Fibroblast of the aortic adventitia (primary cell): Measurements from ENCODE around the genes C7orf31 and HOXA10.

GRCh38 chr7:25030939-25031404 is 51.0 kb upstream of the OSBPL3 start:
- CAGE, long polyA plus RNA = no peak

- CAGE, long polyA plus RNA = no peak
Observed at GRCh38 chr7:25179516-25180868, at the start of gene C7orf31. C7orf31 (minus strand) TSS chr7:25180354.

- CAGE, long polyA plus RNA = no peak
Observed at GRCh38 chr7:25602948-25603874, 374.9 kb upstream of the NPVF start.

DNA sequence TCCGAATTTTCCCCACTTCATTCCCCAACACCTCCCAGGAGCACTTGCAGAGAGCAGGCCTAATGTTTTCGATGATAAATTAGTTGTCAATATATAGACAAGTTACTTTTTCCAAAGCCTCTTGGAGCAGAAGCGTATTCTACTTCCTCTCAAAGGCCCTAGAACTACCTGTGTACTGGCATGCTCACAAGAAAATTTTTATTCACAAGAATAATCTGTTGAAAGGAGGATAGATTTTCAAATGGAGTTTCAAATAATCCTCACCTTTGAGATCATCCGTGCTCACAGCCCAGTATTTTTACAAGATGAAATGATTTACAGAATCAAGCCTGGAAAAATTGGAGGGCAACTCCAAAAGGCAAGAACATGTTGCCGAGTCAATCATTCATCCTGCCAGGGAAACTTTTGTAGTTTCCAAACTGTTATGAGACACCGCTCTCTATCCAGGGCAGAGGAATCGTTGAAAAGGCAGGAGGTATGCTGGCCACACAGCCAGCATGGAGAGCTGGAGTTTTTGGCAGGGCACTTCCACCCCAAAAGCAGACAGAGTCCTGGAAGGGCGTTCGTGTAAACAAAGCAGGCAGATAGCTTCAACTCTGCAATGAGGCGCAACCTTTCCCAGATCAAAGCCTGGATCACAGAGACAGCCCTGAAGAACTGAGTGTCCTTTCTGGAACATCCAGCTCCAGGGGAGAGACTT is 434.3 kb upstream of the NPVF start:
- CAGE, long polyA plus RNA = no peak

GRCh38 chr7:25750528-25751316 is 401.3 kb upstream of the NFE2L3 start:
- CAGE, long polyA plus RNA = no peak

DNA sequence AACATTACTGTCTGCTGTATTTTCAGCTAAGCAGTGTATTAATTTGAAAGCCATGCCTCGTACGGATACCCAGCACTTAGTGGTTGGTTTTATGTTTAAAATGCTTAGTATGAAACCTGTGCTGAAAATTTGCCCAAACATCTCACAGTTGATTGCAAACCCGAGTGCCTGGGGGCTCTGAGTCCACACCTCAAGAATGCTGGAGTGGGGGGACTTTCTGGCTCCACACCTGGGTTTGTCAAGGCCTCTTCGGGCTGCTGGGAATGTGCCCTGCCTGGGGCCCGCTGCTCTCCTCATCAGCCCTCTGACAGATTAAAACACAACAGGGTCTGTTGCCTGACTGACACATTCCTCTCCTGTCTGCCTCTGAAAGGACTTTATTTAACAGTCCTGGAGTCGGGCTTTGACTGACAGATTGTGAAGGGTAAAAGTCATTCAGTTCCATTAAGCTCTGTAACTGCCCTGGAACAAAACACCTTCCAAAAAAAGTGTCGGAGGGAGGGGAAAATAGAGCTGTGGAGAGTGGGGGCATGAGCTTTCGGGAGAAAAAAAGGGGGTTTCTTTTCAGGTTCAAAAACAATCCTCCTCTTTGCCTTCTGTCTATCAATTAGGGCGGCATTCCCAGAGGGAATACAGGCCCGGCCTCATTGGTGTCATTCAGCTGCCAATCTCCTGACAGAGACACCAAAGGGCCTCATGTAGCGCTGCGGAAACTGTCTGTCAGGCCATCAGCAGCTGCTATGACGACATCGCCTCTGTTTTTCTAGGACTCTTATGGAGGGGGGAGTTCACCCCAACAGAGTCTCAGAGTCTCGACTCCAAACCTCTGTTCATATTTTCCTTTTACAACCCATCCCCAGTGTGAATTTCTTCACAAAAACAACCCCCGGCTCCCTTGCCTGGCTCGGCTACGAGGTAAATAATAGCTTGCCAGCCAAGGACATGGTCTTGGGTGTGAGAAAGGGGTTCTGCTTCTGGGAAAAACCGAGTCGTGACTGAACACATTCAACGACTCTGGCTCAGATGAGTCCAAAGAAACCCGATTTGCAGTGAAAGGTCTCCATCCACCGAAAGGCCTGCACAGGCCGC is 398.8 kb upstream of the NFE2L3 start:
- CAGE, long polyA plus RNA = no peak

GRCh38 chr7:25856007-25856340 is 296.0 kb upstream of the NFE2L3 start:
- CAGE, long polyA plus RNA = no peak

- CAGE, long polyA plus RNA = no peak
Observed at GRCh38 chr7:25897504-25897788, 254.6 kb upstream of the NFE2L3 start.

DNA sequence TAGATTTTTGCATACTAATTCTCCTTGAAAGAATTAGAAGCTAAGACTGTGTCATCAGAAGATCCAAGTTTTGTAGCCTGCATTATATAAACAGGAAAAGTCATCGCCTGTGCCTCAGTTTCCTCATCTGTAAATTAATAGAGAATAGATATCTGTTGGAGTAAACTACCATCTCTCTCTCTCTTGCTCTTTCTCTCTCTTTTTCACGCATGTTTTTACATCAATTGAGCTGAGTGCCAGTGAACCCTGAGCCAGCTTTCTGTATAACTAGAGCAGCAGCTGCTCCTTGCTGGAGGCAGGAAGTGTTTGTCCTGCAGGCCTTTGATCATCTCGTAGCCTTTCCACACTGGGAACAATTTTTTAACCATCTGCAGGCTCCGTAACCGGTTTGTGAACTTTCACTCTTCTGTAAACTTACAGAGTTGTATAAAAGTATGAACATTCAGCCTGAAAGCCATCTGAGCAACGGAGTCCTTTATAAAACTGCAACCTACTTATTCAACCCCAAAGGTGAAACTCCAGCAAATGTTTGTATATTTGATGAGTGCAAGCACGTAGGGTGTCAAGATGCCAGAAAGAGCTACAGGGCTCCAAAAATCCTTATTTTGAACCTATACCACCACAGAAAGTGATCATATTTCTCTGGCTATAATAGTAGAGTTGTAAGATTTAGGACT is 162.9 kb upstream of the NFE2L3 start:
- CAGE, long polyA plus RNA = no peak

DNA sequence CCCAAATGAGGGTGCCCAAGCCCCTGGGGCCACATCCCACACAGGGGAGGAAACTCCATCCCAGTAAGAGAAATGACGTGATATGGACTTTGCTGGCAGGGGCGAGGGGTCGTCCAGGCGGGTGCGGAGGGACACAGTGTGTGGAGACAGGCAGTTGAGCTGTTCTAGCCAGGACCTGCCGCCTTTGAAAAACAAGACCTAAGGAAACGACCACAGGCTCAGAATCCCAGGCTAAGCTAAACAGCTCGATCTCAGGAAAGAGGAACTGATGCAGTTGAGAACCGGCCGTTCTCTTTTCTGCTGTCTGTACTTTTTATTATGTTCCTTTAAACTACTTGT is 51.1 kb upstream of the NFE2L3 start:
- CAGE, long polyA plus RNA = no peak

GRCh38 chr7:26159222-26159754 is 7.3 kb downstream of the NFE2L3 start:
- CAGE, long polyA plus RNA = no peak

DNA sequence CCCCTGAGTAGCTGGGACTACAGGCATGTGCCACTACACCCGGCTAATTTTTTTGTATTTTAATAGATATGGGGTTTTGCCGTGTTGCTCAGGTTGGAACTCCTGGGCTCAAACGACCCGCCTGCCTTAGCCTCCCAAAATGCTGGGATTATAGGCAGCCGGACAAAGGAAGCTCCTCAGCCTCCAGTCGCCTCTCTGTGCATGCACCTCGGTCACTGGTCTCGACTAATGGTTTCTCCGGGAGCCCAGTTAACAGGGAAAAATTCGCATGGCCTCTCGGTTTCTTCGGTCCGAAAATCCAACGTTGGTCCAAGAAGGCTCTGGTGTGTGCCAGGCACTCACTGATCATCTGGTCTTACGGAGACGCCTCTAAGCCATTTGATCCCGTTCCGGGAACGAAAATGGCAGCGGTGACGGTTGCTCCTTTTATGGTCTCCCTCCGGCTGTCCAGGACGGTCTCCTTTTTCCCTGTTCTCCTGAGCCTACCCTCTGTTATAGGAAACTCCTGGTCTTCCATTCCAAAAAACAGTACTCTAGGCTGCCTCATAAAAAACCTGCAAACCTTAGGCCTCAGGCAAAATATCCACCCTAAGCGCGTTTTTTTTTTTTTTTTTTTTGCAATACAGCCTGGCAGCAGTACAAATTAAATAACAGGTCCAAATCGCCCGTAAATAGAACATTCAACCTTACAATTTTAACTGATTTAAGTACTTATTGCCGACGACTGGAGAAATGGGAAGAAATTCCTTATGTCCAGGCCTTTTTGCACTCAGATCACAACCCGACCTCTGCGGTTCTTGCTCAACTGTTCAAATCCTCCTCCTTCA is 42.6 kb downstream of the CBX3 start:
- CAGE, long polyA plus RNA = no peak

- CAGE, long polyA plus RNA = no peak
Observed at GRCh38 chr7:26397355-26397805, 105.7 kb downstream of the SNX10 start.

DNA sequence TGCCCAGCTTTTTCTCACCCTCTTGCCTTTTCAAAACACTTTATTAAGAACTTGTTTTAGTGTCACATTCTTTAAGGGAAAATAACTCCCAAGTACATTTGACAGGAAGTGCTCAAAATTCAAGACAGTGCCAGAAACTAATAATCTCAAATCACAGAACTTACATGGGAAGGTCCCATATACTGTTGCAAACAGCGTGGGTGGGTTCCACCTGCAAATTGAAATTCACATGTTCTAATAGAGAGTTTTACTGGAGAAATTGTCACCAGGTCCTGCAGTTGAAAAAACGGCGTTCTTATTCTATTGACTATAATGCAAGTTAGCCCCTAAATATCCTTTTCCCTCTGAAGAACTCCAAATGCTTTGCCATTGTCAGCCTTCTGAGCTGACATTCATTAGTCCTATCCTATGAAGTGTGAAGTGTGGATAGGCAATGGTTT is 261.1 kb downstream of the SKAP2 start:
- CAGE, long polyA plus RNA = no peak

GRCh38 chr7:27113130-27113684 is 10.7 kb upstream of the HOXA2 start:
- CAGE, long polyA plus RNA = no peak

- CAGE, long polyA plus RNA = no peak
Observed at GRCh38 chr7:27138291-27139038, 5.0 kb downstream of the HOXA5 start.

DNA sequence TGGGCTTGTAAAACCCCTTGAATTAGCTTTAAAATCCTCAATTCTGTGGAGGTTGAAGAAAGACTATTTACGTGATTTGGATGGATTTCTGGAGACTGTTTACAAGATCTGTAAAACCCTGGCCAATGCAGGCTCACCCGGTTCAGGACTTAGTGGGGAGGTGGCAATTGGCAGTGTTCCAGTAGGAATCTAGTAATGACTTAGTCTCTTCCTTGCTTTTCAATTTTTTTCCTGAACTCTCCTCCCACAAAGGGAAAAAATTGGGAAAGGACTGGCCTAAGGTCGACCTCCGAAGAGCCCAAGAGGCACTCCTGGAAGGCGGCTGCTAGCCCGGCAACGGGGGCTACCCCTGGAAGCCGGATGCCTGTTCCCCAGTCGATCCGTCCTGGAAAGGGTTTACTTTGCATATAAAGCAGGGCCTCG is 1.7 kb upstream of the HOXA6 start:
- CAGE, long polyA plus RNA = no peak

DNA sequence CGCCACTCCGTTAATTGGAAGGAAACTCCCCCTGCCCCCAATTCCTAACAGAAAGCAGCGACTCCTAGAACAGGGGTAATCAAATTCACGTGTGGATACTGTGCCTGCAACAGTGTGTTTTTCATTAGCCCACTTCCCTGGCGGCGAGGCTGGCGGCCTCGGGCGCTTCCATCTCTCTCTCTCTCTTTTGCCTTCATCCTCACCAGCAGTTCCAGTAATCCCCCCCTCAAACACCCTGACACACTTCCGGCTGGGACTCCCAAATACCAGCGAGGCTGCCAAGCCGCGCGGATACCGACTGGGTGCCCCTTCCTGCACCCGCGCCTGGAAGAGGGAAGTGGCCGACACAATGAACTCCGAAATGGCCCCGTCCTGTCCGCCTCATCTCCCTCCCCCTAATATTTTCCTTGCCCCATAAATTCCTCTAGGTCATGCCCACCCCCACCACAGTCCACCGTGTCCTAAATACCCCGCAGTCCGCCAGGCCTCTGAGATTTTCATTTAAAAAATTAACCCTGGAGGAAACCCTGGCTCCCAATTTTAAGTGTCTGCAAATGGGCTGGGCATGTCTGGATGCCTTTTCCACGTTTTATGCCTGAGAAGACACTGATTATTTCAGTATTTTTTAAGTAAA is 1.8 kb upstream of the HOXA9 start:
- CAGE, long polyA plus RNA = no peak

DNA sequence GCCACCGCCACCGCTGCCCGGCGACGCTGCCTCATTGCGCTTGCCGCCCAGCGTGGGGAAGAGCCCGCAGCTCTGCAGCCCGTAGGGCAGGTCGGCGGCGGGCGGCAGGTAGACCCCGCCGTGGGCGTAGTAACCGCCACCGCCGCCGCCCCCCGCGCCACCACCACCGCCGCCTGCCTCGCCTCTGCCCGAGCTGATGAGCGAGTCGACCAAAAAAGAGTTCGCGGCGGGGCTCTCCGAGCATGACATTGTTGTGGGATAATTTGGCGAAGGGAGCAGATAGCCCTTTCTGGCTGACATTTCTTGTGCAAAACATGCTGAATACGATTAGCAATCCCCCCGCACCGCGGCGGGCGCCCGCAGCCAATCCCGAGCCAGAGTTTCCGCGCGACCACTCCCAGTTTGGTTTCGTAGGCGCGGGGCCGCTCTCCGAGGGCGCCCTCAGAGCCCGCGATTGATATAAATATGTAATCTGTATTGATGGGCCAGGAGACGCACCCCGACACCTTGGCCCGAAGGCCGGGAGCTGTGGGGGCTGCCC is at the start of gene HOXA10:
Gene HOXA10, minus strand, starts transcription at position 314 of the 541 bp plus-strand sequence.
- CAGE, long polyA plus RNA = no peak

- CAGE, long polyA plus RNA = no peak
Observed at GRCh38 chr7:27174548-27175079, 494 bp upstream of the HOXA10 start.